Heart (tissue), 3 donors: ENCODE data around the gene IGFBPL1.

- RAMPAGE, long total RNA, 2 experiments = no peak in any of the 2 experiments
Measured at GRCh38 chr9:38067044-38068005, 1.7 kb downstream of the SHB start.

DNA sequence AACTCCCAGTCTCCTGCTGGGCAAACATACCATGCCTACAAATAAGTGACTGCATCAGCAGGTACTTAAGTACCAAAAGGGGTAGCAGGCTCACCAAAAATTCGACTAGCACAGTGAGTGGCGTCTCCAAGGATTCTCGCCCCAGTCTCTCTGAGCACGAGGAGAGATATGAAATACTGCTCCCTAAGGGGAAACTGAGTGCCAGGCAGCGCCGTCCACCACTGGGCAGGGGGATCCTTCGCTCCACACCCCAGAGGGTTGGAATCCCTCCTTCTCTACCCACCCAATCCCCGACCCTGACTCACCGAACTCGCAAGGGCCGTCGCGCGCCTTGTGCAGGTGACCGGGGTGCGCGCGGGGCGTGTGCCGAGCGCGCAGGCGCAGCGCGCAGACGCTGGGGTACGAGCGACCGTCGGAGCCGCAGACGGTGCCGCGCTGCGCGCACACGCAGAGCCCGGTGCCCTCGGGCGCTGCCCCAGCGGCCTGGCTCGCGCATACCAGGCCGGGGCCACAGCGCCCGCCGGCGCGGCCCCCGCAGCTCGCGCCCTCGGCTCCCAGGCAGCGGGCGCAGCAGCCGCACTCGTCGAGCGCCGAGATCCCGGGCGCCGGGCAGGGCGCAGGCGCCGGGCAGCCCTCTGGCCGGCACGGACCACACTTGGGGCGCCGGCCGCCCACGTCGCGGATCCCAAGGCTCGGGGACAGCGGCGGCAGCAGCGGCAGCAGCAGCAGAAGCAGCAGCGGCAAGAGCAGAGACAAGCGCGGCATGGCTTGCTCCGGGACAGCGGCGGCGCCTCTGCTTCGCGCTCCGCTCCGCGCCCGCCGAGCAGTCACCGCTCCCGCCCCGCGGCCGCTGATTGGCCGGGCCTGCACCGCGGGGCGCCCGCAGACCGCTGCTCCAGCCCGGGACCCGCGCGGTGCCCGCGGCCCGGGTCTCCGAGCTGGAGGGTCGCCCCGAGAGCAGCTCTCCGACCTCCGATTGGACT, at the start of gene IGFBPL1:
Gene IGFBPL1 (minus strand): TSS at position 795 of the 983 bp plus-strand sequence.
- RAMPAGE, long total RNA, 2 experiments = no peak in any of the 2 experiments

GRCh38 chr9:38687998-38688371, 31.9 kb downstream of the FAM240B start:
- RAMPAGE, long total RNA, 2 experiments = no peak in any of the 2 experiments

- RAMPAGE, long total RNA, 2 experiments = start-site peak on the minus strand in 2 of 2 experiments, at chr9:39809563-39810099 at its widest, 15 to 226 reads per replicate
Measured at GRCh38 chr9:39809111-39810322, 454.0 kb downstream of the SPATA31A1 start.

DNA sequence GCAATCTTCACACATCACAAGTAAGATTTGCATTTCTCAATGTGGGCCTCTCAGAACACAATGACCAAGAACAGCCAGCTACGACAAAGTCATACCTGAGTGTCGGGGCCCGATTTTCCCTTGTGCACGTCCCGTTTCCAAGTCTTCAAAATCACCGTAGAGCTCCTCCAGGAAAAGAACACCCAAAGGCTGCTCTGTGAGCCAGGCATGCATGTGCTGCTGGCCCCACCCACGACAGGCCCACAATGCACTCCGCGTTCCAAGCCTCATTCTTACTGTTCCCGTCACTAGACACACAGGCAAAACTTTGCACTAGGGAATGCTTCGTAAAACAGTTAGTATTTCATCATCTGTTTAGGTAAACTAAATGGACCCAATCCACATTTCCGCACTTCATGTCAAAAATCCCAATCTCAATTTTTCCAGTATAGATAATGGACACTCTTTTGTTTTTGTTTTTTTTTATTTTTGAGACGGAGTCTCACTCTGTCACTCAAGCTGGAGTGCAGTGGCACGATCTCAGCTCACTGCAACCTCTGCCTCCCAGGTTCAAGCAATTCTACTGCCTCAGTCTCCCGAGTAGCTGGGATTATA, 549.5 kb downstream of the FOXD4L6 start:
- RAMPAGE, long total RNA, 2 experiments = no peak in any of the 2 experiments

GRCh38 chr9:40596013-40596441, 532.5 kb downstream of the FOXD4L6 start:
- RAMPAGE, long total RNA, 2 experiments = no peak in any of the 2 experiments

- RAMPAGE, long total RNA, 2 experiments = no peak in any of the 2 experiments
Measured at GRCh38 chr9:40988296-40989180, 139.9 kb downstream of the FOXD4L6 start.

- RAMPAGE, long total RNA, 2 experiments = no peak in any of the 2 experiments
Measured at GRCh38 chr9:42568492-42568818, 385.0 kb downstream of the SPATA31A6 start.

- RAMPAGE, long total RNA, 2 experiments = no peak in any of the 2 experiments
Measured at GRCh38 chr9:63399775-63400844, 1884.9 kb downstream of the FOXD4L5 start.

DNA sequence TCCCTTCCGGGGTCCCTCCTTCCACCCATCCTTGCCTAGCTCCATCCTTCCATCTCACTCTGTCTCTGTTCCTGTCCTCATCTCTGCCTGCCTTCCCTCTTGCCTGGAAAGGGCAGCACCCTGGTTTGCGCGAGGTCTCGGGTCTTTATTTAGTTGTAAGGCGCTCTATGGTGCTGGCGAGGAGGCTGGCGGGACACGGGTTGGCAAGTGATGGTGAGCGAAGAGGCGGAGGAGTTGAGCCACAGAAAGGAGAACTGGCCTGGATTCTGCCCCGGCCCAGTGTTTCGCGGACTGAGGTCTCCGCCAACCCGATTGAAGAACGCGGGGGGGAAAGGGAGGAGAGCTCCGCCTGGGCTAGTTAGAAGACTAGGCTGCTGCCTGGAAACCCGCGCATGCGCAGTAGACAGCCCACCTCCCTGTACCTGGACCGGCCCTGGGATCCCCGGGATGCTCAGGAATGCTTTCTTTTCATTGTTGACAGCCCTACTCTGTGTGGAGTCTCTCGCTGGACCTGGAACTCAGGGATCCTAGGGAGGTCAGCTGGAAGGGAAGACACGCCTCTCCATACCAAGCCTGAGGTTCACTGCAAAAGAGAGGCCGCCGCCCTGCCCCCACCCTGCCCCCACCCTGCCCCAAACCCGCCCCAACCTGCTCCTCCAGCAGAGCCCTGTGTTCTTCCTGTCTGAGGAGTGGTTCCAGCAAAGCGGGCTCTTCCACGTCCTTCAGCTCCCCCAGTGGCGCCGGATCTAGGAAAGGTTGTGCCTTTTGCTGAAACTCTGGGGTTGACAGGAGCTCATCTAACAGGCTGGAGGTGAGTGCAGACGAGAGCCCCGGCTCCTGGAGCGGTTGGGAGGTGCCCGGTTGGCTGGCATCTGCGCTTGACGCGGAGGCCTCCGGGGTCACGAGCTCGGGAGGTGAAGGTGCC, 1467.7 kb downstream of the FOXD4L5 start:
- RAMPAGE, long total RNA, 2 experiments = start-site peak on the minus strand in 1 of 2 experiments, centred at position 249 of the sequence, 5 reads per replicate

DNA sequence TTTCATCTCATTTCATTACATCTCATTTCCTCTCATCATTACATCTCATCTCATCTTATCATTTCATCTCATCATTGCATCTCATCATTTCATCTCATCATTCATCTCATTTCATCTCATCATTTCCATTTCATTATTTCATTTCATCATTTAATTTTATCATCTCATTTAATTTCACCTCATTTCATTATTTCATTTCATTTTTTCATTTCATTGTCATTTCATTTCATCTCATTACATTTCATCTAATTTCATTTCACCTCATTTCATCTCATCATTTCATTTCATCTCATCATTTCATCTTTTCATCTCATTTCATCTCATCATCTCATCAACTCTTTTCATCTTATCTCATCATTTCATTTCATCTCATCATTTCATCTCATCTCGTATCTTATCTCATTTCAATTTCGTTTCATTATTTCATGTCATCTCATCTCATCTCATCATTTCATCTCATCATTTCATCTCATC, 75.0 kb downstream of the FOXD4L4 start:
- RAMPAGE, long total RNA, 2 experiments = no peak in any of the 2 experiments

DNA sequence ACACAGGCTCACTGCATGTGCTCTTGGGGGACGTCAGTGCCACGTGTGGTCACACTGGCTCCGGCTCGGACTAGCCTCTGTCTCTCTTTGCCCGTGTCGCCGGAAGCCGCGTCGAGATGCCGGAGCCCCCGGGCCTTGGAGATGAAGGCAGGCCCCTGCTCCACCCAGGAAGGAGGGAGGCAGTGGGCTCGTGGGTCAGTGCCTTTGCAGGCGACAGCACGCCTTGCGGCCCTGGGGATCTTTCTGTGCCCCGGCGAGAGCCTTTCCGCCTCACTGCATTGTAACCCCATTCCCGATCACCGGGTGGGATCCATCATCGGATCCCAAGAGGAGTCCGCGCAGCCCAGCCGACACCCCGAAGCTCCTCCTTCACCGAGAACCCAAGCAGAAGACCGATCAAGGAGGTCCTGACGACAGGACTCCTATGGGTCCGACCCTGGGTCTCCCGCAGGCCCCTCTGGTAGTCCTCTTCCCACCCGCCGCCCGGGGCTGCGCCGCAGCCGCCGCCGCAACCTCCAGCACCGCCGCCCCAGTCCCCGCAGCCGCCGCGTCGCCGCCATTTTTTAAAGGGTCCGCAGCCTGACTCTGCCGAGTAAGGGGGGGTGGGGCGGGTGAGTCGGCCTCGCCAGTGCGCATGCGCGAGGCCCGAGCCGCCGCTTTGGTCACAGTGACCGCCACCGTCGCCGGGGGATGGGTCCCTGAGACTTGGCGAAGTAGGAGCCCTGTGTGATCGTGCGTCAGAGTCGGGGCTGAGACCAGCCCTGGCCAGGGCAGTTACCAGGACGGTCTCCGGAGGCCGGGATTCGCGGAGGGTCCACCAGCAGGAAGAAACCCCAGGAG, 532.6 kb downstream of the FOXD4L4 start:
- RAMPAGE, long total RNA, 2 experiments = start-site peak on the plus strand in 1 of 2 experiments, centred at position 723 of the sequence, 61 reads per replicate

DNA sequence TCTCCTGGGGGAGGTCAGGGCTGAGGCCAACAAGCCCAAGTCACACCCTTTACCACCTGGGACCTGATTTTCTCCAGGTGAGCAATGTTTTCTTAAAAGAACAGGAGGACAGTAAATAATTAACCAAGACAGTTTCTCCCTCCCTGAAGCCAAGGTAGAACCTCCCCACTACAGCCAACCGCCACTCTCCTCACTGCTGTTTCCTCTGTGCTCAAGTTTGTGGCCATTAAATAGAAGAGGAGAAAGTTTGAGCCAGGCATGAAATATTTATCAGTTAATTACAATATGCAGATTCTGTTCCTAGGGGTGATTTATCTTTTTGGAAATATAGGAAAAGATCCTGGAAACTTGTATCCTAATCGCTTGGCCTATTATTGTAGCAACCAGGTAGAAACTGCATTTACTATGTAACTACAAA, 150.6 kb upstream of the ANKRD20A1 start:
- RAMPAGE, long total RNA, 2 experiments = no peak in any of the 2 experiments

GRCh38 chr9:68705327-68706067, 457 bp downstream of the PIP5K1B start:
- RAMPAGE, long total RNA, 2 experiments = start-site peak on the plus strand in 2 of 2 experiments, at chr9:68705686-68706028 at its widest, 27 to 696 reads per replicate

DNA sequence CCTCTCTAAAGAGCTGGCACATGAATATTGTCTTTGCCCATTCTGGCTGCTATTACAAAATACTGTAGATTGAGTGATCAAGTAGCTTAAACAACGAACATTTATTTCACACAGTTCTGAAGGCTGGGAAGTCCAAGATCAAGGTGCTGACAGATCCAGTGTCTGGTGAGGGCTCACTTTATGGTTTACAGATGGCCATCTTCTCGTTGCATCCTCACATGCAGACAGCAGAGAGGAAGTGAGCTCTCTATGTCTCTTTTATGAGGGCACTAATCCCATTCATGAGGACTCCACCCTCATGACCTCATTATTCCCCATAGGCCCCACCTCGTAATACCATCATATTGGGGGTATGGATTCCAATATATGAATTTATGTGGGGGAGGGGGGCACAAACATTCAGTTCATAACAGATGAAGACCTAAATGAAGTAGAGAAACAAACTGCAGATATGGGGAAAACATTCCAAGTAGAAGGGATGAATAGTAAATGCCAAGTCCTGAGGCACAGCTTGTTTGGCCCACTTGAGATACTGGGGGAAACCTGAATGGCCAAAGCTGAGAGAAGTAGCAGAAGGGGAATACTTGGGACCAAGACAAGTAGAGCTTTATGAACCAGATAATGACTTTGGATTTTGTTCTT, 23.2 kb downstream of the PIP5K1B start:
- RAMPAGE, long total RNA, 2 experiments = no peak in any of the 2 experiments

DNA sequence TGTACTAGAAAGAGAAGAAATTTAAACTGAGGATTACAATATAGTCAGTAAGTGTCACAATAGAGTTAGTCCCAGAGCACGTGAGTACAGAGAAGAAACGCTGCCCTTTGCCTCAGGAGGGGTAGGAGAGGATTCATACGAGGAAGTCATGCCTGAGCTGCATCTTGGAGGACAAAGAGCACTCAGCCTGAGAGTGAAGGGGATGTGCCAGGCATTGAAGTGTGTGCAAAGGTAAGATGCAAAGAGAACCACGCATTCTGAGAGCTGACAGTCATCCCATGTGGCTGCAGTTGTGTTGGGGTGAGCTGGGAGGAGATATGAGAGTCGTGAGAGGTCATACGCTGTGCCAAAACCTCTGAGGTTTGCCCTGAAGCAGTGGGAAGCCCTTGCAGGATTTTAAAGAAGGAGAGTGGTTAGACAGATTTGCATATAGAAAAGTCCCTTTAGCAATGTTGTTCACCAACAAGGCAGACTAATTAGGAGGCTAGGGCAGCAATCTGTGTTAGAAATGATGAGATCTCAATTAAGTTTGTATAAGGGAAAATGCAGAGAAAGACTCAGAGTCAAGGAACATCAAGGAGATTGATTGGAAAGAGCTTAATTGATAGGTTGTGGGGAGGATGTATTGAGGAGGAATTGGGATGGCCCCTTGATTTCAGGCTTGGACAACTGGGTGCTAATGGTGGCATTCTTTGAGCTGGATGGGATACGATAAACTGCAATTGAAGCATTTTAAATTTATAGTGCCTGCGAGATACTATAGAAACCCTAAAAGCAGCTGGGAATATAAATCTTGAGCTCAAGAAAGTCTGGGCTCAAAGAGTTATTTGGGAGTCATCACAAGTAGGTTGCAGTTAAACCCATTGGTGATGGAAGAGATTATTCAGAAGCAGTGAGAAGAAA, 22.9 kb downstream of the PABIR1 start:
- RAMPAGE, long total RNA, 2 experiments = no peak in any of the 2 experiments

- RAMPAGE, long total RNA, 2 experiments = no peak in any of the 2 experiments
Measured at GRCh38 chr9:68894303-68894769, 114.5 kb downstream of the PABIR1 start.

DNA sequence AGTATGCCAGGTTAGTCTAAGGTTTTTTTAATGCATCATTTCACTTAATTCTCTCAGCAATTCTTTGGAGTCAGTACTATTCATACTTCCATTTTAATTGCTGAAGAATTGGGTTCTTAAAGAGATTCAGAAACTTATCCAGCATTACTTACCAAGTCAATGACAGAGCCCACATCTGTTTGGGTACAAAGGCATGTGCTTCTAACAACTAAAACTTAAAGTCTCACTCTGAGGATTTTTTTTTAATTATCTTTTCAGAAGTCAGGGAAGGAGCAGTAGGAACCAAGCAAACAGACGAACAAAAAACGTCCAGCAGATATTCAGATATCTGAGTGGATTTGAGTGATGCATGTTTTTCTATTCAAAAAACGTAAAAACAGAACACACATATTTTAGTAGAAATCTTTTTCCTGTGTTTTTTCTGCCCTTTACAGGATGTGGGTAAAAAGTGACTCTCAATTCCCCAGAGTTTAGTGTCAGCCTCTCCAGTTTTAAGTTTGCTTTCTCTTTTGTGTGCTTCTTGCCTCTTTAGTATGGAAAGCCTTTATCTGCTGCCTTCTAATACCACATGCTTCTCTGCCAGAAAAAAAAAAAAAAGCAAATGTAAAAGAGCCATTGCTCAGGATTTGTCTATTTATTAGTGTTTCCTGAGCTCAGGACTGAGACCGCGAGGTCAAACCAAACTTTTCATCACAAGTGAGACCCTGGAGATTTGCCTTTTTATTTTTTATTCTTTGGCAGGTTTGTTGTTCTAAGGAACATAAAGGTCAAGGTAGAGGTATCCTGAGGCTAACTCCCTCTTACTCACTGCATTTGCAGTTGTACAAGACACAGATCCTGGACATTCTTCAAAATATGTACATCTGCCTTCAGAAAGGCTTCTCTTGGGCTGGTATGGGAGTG, 116.2 kb downstream of the PABIR1 start:
- RAMPAGE, long total RNA, 2 experiments = no peak in any of the 2 experiments

DNA sequence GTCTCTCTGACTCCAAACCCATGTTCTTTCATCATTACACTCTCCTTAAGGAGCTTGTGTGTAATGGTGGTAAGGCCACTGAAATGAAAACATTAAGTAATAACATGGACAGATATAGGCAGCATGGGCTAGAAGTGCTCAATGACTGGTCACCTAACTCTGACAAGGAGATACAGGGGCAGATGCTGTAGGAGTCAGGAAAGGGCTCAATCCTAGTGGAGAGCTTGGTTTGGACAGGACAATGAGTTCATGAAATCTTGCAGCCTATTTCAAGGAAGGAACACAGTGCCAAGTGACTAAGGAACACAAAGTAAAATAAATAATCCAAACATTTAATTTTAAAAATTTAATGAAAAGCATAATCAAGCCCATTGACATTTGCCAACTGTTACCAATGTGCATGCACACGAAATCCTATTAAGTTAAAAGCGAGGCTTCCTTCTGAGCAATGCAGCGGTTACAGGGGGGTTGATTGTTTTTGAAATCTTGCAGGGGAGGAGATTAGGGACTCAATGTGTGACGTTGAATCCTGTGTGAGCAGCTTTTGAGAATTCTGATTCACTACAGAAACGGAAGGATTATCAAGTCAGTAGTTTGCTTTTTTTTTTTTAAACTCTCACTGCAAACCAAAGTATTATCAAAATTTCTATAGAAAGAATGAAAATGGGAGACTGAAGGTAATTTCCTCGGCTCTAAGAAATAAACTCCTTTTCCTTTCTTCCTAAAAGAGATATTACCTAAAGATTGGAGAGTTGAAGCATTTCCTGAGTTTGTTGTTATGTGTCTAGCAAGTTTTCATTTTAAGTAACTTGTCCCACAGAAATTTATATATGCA, 109.5 kb downstream of the PRKACG start:
- RAMPAGE, long total RNA, 2 experiments = no peak in any of the 2 experiments

DNA sequence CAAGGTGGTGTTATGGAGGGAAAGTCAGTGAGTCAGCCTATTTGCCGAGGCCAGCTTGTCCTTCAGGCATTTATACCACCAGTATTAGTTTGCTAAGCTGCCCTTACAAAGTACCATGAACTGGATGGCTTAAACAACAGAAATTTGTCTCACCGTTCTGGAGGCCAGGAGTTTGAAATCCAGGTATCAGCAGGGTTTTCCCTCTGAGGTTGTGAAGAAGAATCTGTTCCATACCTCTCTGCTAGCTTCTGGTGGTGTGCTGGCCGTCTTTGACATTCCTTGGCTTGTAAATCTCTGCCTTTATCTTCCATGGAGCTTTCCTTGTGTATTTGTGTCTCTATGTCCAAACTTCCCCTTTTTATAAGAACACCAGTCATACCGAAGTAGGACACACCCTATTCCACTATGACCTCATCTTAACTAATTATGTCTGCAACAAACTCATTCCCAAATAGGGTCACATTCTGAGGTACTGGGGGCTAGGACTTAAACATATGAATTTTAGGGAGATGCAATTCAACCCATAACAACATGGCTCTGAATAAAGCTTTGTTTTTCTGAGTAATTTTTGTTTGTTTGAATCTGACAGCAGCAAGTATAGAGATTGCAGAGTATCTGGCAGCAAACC, 38.3 kb downstream of the PRKACG start:
- RAMPAGE, long total RNA, 2 experiments = start-site peak on the minus strand in 2 of 2 experiments, centred at positions 293 to 335 of the sequence, 174 to 7,088 reads per replicate